Measurements from ENCODE around the gene EFCAB11.

- PRO-cap = no peak
- RAMPAGE, long total RNA, 4 experiments = no peak in any of the 4 experiments
These were observed 348.8 kb downstream of the FLRT2 start for GRCh38 chr14:85878782-85879160.

DNA sequence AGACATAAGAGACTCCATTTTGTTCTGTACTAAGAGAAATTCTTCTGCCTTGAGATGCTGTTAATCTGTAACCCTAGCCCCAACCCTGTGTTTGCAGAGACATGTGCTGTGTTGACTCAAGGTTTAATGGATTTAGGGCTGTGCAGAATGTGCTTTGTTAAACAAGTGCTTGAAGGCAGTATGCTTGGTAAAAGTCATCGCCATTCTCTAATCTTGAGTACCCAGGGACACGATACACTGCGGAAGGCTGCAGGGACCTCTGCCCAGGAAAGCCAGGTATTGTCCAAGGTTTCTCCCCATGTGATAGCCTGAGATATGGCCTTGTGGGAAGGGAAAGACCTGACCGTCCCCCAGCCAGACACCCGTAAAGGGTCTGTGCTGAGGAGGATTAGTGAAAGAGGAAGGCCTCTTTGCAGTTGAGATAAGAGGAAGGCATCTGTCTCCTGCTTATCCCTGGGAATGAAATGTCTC lies 19.5 kb downstream of the GPR65 start:
- PRO-cap = no peak
- RAMPAGE, long total RNA, 4 experiments = no peak in any of the 4 experiments

GRCh38 chr14:88565304-88565872 lies 2.6 kb downstream of the ZC3H14 start:
- PRO-cap = no peak
- RAMPAGE, long total RNA, 4 experiments = no peak in any of the 4 experiments

GRCh38 chr14:88833743-88834730 lies 9.6 kb downstream of the TTC8 start:
- PRO-cap = no peak
- RAMPAGE, long total RNA, 4 experiments = no peak in any of the 4 experiments

DNA sequence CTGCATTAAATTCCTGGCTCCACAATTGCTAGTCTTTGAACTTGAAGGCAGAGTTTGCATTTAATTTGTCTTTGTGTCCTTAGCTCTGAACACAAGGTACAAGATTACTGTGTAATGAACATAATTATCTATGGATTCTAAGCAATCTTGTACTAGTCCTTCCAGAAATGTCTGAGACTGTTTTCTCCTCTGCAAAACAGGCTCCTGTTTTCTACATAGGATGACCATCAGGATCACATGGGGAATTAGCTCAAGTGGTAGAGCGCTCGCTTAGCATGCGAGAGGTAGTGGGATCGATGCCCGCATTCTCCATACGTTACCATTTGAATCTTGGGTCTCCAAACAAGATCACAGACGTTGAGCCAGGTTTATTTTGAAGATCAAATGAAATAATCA lies 154.4 kb downstream of the TTC8 start:
- PRO-cap = unidirectional peak, plus-strand start at position 236 of the sequence
- RAMPAGE, long total RNA, 4 experiments = no peak in any of the 4 experiments

DNA sequence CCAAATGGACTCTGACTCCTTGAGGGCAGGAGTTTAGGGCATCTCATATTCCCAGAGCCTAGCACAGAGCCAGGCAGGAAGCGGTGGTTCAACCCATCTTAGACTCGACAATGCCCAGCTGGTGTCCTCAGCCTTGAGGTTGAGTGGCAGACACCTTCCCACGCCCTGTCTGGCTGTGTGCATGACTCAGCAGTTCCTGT lies 176.0 kb downstream of the TTC8 start:
- PRO-cap = no peak
- RAMPAGE, long total RNA, 4 experiments = no peak in any of the 4 experiments

GRCh38 chr14:89041111-89041799 lies 216.8 kb downstream of the TTC8 start:
- PRO-cap = unidirectional peak, minus-strand start at chr14:89041219
- RAMPAGE, long total RNA, 4 experiments = no peak in any of the 4 experiments

- PRO-cap = no peak
- RAMPAGE, long total RNA, 4 experiments = start-site peak on the minus strand in 1 of 4 experiments, at chr14:89158366-89158370 at its widest, 25 reads per replicate
These were observed 258.7 kb downstream of the FOXN3 start for GRCh38 chr14:89158051-89159043.

GRCh38 chr14:89383509-89384550 lies 33.2 kb downstream of the FOXN3 start:
- PRO-cap = no peak
- RAMPAGE, long total RNA, 4 experiments = start-site peak on the minus strand in 2 of 4 experiments, at chr14:89383832-89383868 at its widest, 20 to 21 reads per replicate

- PRO-cap = no peak
- RAMPAGE, long total RNA, 4 experiments = no peak in any of the 4 experiments
These were observed 17.3 kb downstream of the FOXN3 start for GRCh38 chr14:89399624-89400226.

GRCh38 chr14:89403377-89403782 lies 13.7 kb downstream of the FOXN3 start:
- PRO-cap = no peak
- RAMPAGE, long total RNA, 4 experiments = no peak in any of the 4 experiments

DNA sequence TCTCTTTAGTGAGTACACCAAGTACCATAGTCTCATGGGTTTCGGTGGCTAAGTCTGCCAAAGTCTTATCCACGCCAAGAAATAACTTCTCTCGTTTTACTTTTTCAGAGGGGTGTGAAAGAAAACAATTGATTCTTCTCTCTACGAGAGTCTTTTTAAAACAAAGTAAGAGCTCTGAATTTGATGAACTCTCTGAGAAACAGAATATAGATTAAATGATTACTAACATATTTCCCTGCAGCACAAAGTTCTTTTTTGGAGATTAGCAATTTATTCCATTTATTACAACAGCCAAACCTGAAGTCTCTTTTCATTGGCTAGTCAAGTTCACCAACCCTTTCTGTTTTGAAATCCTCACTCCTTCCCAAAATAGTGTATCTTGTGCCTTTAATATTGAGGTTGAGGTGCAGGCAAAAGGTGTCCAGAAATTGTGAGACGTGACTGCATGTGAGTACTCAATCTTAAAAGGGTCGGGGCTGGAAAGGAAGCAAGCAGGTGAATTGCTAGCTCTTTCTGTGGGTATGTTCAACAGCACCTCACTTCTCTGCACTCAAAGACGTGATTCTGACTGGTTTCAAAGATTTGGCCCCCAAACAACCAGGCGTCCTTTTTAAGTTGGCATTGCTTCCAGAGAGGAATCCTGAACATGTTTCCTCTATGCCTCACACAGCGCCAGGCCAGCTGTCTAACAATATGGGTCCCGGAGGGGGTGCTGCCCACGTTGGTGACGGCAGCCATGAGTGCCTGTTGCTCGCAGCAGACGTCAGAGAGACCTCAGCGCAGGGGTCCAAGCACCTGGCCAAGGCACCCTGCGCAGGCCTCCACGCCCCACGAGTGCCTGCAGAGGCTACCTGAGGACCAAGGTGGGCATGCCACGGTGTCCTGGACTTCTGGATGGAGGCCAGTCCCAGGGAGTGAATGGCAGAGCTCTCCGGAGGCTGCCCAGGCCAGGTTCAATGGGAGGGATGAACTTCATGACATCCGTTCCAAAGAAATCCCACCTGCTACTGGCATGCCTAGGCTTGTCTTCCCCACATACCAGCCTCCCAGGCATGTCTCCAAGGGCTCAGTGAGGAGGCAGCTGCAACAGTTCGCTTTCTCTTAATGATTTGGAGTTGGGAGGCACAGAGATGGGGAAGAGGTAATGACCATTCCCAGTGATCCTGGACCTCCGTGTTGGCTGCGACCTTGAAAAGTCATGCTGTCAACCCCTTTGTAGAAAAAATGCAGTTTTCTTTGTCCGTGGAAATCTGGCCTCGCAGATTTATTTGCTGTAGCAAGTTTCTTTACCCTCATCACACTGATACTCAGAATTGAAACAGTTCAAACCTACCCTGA lies 11.4 kb upstream of the FOXN3 start:
- PRO-cap = unidirectional peak, plus-strand start at position 390 of the sequence
- RAMPAGE, long total RNA, 4 experiments = no peak in any of the 4 experiments

DNA sequence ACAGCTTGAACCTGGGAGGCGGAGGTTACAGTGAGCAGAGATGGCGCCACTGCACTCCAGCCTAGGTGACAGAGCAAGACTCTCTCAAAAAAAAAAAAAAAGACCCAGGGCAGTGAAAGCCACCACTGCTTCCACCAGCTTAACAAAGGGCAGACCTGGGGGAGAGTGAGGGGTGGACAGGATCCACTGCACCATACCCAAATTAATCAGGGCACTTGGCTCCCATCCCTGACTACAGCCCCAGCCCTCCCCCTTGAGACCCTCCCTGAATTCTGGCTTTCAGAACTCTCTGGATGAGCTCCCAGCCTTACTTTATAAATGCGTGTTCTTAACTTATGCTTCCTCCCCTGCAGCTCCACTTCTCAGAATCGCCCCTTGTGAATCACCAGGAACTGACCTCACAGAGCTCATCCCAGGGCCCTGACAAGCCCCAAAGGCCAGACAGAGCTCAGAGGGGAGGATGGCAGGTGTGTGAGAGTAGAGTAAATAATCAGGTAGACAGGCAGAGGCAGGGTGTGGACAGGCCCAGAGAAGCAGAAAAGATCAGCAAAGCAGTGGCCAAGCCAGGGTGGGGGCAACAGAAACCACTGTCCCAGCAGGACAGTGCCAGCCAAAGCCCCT lies 68.1 kb upstream of the FOXN3 start:
- PRO-cap = no peak
- RAMPAGE, long total RNA, 4 experiments = no peak in any of the 4 experiments

DNA sequence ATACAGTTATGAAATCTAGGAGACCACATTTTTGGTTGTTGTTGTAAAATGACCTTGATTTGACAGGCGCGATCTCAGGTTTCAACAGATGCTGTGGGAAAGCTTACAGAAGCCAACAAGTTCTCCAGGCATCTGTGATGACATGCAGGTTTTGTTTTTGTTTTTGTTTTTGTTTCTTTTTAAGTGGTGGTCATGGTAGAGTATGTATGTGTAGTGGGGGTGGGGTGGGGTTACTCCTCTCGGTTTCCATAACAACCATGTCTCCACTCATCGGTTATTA lies 199.8 kb upstream of the FOXN3 start:
- PRO-cap = no peak
- RAMPAGE, long total RNA, 4 experiments = no peak in any of the 4 experiments

GRCh38 chr14:89701028-89702186 lies 253.1 kb downstream of the EFCAB11 start:
- PRO-cap = no peak
- RAMPAGE, long total RNA, 4 experiments = no peak in any of the 4 experiments

GRCh38 chr14:89792857-89793331 lies 161.6 kb downstream of the EFCAB11 start:
- PRO-cap = no peak
- RAMPAGE, long total RNA, 4 experiments = no peak in any of the 4 experiments

GRCh38 chr14:89954212-89955258 lies at the start of gene EFCAB11:
Gene EFCAB11 (minus strand): TSS chr14:89954730.
- PRO-cap = bidirectional peak, plus-strand start at chr14:89954968, minus-strand start at chr14:89954695; unidirectional peak, plus-strand start at chr14:89955120
- RAMPAGE, long total RNA, 4 experiments = start-site peak on the minus strand in 3 of 4 experiments, at chr14:89954593-89954796 at its widest, 70 to 155 reads per replicate

GRCh38 chr14:89957321-89957802 lies 1.6 kb downstream of the TDP1 start:
- PRO-cap = no peak
- RAMPAGE, long total RNA, 4 experiments = no peak in any of the 4 experiments

GRCh38 chr14:89957803-89958257 lies 2.1 kb downstream of the TDP1 start:
- PRO-cap = no peak
- RAMPAGE, long total RNA, 4 experiments = no peak in any of the 4 experiments

DNA sequence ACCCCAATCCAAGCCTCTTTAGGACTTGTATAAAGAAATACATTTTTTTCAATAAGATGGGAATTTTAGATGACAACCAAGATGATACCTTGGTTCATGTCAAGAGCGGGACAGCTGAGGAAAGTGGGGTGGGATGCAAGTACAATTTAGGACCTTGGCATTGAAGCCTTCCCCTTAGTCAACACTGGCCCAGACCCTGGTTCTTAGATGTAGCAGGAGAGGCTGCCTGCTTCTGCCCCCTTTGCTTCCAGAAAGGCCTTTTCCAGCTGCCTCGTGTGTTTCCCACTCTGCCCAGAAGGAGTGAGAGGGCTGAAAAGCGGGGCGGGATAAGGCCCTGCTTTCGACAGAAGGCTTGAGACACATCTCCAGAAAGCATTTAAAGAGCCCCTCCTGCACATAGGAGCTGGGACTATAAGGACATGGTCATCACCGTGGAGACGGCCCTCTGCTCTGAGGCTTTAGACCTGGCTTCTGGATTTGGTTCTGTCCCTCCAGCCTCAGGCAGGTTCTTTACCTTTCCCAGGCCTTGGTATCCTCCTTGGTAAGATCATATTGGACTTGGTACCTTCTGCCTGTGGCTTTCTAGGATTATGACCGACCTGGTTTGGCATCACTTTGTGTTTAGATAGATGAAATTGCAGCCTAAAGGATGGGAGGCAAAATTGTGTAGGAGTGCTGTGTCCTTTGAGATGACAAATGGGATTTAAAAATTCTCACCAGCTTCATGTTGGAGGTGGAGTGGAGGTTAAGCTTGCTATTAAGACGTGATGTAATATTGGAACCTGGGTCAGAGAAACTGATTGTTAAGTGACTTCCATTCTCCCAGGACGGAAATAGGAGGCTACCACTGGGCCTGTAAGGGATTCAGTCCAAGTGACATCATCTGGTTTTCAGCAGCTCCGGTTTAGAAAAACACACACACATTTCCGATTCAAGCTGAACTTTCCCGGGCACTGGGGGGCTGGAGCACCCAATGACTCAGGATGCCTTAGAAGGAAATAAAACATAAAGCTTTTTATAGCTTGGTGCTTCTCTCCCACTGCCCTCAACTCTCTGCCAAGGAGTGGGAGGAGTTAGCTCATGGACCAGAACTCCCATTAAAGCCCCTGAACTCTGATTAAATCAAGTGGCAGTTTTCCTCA lies 12.1 kb downstream of the CALM1 start:
- PRO-cap = no peak
- RAMPAGE, long total RNA, 4 experiments = no peak in any of the 4 experiments